NB4 (cell line): ENCODE measurements around the gene PSMD6.

- RRBS: no CpG with 5 or more reads among the region's 1 CpG
These were observed 54.4 kb downstream of the PSMD6 start for GRCh38 chr3:63968922-63969283.

GRCh38 chr3:63999334-64000210 lies 23.7 kb downstream of the PSMD6 start:
- RRBS: no CpG with 5 or more reads among the region's 11 CpGs

- RRBS: 3% methylated on average over 12 of the region's 70 CpGs
These were observed at the start of gene PSMD6 for GRCh38 chr3:64022907-64023886. PSMD6 (minus strand) TSS chr3:64023494.

DNA sequence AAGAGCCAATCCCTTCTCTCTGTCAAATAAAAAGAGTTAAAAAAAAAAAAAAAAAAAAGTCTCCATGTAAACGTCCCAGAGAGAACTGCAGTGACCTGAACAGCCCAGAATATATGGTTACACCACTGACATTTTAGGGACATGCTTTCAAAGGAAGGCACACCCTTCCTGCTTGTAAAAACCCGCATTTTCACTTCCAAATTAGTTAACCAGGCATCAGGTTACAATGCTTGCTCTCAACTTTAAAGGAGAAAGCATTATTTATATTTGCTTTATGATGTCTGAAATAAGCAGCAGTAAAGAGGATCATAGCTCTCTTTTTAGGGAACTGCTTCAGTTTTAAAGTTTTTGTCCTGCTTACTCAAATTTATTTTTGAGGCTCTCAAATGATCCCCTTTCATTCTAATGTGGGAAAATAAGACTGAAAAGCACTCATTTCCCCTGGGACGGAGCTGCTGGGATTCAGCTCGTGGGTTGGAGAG lies 63.5 kb downstream of the PRICKLE2 start:
- RRBS: no CpG with 5 or more reads among the region's 4 CpGs

DNA sequence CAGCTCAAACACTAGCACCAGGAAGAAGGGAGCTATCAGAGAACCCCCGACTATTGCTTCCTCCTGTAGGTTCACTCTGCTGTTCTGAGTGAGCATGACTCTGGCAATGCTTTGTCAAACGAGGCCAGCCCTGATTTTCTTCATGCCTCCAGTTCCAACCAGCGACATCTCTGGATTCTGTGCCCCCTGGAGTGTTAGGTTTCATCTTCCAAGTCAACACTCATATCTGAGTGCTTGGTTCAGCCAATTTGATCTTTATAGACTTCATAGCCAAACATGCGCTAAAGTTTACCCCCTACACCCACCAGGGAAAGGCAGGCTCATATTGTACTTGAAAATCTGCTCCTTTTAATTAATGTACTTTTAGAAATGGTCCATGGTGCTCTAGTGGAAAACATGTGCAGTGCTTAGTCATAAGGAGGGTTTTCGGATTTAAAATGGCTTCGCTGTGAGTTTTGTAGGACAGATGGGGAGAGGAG lies 4.7 kb downstream of the PRICKLE2 start:
- RRBS: no CpG with 5 or more reads among the region's 6 CpGs

GRCh38 chr3:64441900-64442373 lies 216.7 kb upstream of the PRICKLE2 start:
- RRBS: no CpG with 5 or more reads among the region's 7 CpGs

- RRBS: no CpG with 5 or more reads among the region's 2 CpGs
These were observed 232.7 kb upstream of the ADAMTS9 start for GRCh38 chr3:64920409-64921040.

GRCh38 chr3:64944949-64945903 lies 257.4 kb upstream of the ADAMTS9 start:
- RRBS: no CpG with 5 or more reads among the region's 13 CpGs

DNA sequence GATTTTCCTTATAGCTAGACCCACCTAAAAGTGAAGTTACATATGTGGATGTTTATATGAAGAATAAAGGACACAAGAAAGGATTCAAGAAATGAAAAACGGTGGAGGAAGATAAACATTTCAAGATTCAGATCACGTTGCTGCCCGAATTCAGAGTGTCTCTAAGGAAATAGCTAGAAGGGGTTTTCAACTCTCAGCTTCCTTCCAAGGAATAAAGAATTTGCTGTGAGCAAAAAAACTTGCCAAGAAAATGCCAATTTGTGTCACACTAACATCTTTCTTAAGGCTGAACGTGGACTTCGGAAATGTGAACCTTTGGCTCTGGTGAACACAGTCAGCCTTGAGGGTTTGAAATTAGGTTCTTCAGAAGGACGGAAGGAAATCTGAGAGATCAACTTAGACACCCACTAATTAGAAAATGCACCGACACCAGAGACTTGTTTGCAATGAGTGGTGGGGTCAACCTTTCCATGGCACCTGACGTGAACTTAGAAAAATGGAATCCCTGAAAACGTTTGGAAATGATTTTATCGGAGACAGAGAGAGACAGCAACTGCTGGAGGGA lies 269.2 kb upstream of the ADAMTS9 start:
- RRBS: no CpG with 5 or more reads among the region's 10 CpGs

GRCh38 chr3:65020223-65020567 lies 332.4 kb upstream of the ADAMTS9 start:
- RRBS: no CpG with 5 or more reads among the region's 2 CpGs

- RRBS: no CpG with 5 or more reads among the region's 4 CpGs
These were observed 419.5 kb upstream of the ADAMTS9 start for GRCh38 chr3:65107284-65107661.

DNA sequence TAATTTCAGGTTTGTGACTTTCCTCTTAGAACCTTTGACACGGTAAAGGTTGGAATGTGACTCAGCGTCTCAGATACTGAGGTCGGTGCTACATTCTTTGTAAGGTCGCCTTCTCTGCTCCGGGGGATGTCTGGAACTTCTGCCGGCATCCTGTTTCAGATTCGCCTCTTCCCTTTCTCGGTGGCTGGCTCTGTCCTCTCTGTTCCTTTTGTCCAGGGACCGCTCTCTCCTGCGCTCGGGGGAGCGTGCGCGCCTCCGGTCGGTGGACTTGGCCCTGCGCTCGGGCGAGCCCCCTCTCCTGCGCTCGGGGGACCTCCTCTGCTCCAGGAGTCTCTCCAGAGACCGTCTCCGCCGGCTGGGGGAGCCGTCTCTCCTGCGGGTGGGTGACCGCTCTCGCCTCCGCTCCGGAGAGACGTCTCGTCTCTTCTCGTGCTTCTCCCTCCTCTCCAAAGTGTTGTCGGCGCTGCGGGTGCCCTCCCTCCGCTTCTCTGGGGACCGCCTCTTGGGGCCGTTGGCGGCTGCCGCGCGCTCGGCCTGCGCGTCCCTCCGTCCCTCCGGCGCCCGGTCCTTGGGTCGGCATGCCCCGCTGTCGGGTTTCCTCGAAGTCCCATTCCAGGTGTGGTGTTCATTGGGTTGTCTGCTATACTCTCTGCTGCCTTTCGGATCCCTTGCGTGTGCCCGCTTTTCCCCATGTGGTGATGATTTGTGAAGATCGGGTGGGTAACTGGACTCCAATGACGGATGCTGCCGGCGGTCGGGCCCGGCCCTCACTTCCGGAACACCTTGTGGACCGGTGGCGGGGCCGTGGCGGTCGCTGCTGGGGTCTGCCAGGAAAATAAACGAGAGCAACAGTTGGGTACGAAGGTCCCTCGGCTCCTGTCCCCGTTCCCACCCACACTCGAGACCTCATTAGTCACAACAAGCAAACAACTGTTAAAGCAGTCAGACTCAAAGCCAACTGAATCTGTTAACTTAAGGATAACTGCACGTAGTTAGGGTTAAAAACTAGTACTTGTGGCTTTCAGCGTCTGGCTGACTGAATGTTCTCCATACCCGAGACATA lies 668.8 kb upstream of the ADAMTS9 start:
- RRBS: 95% methylated on average over 8 of the region's 77 CpGs

GRCh38 chr3:65415249-65415735 lies 623.4 kb downstream of the MAGI1 start:
- RRBS: no CpG with 5 or more reads among the region's 4 CpGs

GRCh38 chr3:65532676-65533290 lies 505.9 kb downstream of the MAGI1 start:
- RRBS: no CpG with 5 or more reads among the region's 7 CpGs

DNA sequence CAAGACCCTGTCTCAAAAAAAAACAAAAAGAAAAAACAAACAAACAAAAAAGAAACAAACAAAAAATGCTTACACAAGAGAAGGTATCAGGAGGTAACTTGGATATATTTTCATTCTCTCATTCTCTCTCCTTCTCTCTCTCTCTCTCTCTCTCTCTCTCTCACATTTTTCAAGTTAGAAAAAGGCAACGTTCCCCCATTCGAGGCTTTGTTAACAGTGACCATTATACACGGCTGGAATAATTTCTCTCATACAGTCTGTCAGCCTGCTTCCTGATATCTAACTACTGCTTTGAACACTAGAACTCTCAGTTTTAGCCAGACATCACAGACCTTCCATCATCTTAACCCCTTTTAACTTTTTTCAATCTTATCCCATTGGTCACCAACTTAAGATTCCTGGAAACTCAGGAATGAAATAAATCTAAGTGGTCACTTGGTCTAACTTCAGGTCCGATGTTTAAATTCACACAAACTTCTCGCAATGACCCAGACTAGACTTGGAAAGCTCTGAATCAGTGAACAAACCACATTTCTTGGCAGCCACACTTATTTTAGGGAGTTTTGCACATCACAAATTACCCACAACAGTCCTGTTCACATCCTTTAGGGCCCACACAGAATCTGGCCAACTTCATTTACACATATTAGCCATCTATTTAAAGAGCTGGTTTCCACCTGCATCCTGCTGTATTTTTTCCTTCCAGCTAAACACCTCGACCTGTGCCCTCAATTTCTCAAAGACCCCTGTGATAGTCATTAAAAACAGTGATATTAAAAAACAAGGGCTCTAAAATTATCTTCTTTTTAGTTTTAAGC lies 119.0 kb downstream of the MAGI1 start:
- RRBS: no CpG with 5 or more reads among the region's 6 CpGs

- RRBS: no CpG with 5 or more reads among the region's 10 CpGs
These were observed 85.3 kb downstream of the MAGI1 start for GRCh38 chr3:65952986-65954264.

DNA sequence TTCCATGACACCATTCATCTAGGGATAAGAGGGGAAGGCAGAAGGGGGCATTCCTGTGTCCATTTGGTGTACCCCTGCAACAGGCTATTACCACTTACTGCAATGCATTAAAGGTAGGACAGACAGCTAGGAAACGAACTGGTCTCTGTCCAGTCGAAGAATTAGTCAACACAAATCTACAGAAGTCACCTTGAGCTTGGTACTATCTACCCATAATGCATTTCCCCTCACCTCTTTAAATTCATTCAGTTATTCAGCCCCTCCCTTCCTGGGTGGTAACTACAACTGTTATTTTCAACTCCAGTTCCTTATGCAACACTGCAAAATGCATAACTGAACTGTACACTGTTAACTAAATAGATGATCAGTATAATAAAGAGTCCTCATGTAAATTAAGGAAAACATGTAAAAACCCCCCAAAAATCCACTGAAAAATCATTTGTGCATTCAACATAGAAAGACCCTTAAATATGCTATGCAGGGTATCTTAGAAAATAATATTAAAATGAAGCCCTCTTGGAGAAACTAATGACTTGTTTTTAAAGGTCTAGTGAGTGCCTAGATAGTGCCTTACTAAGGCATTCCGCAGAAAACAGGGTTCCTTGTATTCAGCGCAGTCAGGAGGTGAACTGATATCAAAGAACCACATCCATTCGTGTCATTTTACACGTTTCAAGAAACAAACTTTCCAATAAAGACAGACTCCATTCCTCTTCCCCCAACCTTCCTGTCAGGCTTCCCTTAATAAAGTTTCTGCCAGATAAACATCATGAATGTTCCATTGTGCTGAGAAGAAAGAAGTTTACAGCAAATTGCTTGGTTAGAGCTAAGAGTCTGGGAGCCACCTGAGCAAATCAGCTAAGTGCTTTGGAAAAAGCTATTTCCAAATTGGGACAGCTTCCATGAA lies 77.4 kb downstream of the MAGI1 start:
- RRBS: no CpG with 5 or more reads among the region's 6 CpGs

GRCh38 chr3:66014808-66015275 lies 23.9 kb downstream of the MAGI1 start:
- RRBS: no CpG with 5 or more reads among the region's 2 CpGs

GRCh38 chr3:66393329-66394572 lies 107.1 kb downstream of the LRIG1 start:
- RRBS: no CpG with 5 or more reads among the region's 23 CpGs